Epithelial cell of esophagus (primary cell): ENCODE results near the gene PDCD6IP.

GRCh38 chr3:32470519-32471286 lies 31.9 kb downstream of the CMTM6 start:
- RRBS = no CpG with 5 or more reads among the region's 5 CpGs

GRCh38 chr3:32569355-32569937 lies 1.2 kb downstream of the DYNC1LI1 start:
- RRBS = no CpG with 5 or more reads among the region's 11 CpGs

GRCh38 chr3:32569938-32570451 lies 663 bp downstream of the DYNC1LI1 start:
- RRBS = 2% methylated on average over 6 of the region's 36 CpGs

DNA sequence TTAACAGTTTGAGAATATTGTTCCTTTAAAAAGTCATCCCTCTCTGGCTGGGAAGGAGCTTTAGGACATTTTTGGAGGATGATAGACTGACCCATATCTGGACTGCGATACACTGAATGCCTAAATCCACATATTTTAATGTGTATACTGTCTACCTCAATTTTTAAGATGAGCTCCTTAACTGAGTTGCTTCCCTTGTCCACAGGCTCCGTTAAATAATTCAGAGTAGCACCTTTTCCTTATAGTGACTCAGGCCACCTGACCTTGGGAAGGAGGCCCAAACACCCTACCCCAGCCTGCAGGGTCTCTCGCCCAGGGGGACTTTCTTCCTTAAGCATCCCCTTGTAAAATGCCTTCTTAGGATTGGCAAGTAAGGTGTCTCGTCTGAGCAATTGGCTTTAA lies 3.3 kb downstream of the TRIM71 start:
- RRBS = no CpG with 5 or more reads among the region's 4 CpGs

DNA sequence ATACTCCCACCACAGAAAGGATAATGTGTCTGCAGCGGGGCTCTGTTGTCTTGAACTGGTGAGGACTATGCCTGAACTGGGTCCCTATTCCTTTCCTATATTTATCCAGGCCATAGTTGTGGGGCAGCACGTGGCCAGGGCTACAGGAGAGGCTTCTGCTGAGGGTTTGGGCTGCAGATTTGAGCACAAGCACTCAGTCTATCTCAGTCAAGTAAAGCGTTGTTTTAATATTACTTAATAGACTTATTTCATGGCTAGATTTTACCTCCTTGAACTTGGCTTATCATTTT lies 50.9 kb downstream of the TRIM71 start:
- RRBS = no CpG with 5 or more reads among the region's 3 CpGs

DNA sequence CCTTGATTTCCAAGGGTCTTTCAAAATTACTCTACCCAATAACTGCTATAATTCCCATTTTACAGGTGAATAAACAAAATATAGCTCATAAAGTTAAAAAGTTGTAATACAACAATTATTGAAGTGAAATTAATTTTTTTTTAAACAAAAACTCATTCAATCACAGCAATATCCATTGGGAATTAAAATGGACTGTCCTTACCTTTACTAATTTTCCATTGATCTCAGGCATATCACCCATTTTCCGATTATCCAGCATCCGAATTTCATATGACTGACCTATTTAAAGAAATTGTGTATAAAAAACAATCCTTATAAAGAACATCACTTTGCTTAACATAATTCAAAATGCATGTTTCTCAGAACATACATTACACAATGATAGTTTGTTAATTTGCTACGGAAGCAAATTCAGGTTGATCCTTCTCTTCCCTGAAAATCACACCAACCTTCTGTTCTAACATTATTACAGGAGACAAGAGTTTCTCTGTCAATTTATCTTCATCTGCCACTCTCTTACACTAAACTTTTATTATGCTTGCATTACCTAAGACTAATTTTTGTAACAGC lies 23.6 kb downstream of the UBP1 start:
- RRBS = no CpG with 5 or more reads among the region's 3 CpGs

DNA sequence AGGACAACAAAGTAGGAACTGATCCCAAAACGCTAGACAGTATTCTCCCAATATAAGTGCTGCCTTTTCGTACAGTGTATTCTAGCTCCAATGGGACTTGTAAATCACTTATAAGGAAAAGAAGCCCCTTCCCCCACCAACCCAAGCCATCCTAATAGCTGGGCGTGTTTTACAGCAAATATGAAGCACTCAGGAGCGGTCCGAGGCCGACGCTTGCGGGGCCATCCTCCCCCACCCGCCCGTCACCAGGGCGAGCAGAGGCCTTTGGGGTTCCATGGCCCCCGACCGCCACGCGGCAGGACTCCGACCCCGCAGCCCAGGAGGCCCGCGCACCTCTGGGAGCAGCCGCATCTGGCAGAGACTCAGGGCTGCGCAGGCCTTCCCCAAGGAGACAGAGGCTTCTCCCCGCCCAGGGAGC lies 885 bp downstream of the UBP1 start:
- RRBS = no CpG with 5 or more reads among the region's 22 CpGs

GRCh38 chr3:33440700-33441764 lies 827 bp upstream of the UBP1 start:
- RRBS = no CpG with 5 or more reads among the region's 49 CpGs

GRCh38 chr3:33562858-33563984 lies 123.0 kb upstream of the UBP1 start:
- RRBS = no CpG with 5 or more reads among the region's 3 CpGs

GRCh38 chr3:33797848-33798719 lies at the start of gene PDCD6IP:
Gene PDCD6IP, plus strand, starts transcription at chr3:33798630.
- RRBS = no CpG with 5 or more reads among the region's 39 CpGs

GRCh38 chr3:34856460-34857157 lies 782.7 kb upstream of the ARPP21 start:
- RRBS = no CpG with 5 or more reads among the region's 6 CpGs

DNA sequence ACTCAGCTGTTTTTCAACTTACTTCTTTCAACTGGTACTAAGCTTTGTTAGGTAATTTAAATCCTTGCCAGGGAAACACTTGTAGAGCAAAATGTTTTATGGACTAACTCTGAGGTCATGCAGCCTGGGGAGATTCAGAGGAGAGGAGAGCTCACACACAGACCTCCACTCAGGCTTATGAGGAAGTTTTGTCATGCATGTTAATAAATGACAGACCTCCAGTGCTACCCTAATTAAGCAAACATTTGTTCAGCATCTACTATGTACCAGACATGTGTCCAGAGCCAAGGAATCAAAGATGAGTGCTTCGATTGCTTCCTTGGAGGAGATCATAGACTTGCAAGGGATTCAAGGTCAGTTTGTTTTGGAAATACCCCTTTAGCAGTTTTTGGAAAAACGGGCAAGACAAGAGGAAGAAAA lies 61.4 kb upstream of the STAC start:
- RRBS = no CpG with 5 or more reads among the region's 2 CpGs

GRCh38 chr3:36833211-36833770 lies 68.9 kb upstream of the DCLK3 start:
- RRBS = no CpG with 5 or more reads among the region's 10 CpGs

- RRBS = 2% methylated on average over 29 of the region's 50 CpGs
These were observed 877 bp downstream of the TRANK1 start for GRCh38 chr3:36943771-36944582.

DNA sequence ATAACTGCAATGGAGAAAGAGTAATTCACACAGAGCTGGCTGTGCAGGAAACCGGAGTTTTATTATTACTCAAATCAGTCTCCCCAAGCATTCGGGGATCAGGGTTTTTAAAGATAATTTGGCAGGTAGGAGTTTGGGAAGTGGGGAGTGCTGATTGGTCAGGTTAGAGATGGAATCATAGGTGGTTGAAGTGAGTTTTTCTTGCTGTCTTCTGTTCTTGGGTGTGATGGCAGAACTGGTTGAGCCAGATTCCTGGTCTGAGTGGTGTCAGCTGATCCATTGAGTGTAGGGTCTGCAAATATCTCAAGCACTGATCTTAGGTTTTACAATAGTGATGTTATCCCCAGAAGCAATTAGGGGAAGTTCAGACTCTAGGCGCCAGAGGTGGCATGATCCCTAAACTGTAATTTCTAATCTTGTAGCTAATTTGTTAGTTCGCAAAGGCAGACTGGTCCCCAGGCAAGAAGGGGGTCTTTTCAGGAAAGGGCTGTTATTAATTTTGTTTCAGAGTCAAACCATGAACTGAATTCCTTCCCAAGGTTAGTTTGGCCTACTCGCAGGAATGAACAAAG lies 20.6 kb upstream of the TRANK1 start:
- RRBS = no CpG with 5 or more reads among the region's 5 CpGs

DNA sequence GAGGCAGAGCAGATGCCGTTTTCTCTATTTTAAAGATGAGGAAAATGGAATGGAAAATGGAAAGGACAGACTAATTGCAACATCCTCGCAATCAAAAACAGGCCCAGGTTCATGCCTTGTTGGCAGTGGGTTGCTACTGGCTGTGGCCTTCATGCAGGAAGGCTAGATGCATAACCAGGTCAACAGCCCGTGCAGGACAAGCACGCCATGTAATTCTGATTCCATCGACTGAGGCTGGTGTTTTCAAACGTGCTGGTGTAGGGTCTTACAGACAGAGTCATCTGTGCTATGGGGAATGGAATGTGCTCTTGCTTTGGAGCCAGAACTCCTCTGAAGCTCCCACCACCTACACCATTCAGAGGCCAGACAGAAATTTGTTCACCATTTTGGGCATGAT lies 37.9 kb downstream of the MLH1 start:
- RRBS = no CpG with 5 or more reads among the region's 6 CpGs

- RRBS = no CpG with 5 or more reads among the region's 8 CpGs
These were observed 39.7 kb downstream of the MLH1 start for GRCh38 chr3:37033052-37033383.

- RRBS = no CpG with 5 or more reads among the region's 2 CpGs
These were observed 70.2 kb downstream of the MLH1 start for GRCh38 chr3:37063471-37063991.

DNA sequence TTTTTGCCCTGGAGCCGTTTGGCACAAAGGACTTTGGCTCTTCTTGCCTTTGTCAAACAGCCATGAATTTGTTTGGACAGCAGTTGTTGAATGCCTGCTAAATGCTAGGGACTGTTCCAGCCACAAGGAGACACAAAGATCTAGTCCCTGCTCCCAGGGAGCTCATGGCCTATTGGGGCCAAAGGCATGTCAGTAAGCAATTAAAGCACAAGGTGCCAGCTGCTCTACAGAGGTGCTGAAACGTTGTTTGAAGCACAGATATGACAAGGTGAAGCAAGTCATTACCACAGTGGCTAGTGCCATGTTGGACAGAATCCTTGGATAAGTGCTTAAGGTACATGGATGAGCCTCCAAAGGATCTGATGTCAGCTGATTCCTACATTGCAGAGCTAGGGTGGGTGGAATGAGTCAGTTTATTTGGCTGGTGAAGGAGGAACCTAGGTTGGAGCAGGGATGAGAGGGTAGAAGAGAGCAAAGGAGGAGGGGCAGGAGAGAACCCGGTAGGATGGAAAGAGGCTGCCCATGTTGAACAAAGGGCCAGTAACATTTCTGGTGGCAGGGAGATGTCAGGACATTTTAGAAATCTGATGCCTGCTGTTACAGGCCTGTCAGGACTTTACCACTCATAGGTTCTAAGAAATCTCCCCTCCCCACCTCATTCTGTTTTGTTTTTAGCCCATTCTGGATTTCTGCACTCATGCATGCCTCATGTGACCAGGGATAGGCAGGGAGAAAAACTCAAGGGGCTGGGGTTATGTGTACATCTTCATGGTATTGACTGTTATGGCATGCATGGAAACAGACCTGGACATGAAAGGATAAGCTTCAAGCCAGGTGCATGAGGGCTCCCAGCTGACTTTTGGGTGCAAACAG lies 171.7 kb upstream of the CTDSPL start:
- RRBS = no CpG with 5 or more reads among the region's 3 CpGs